Body of pancreas (tissue), 2 donors: ENCODE data around the genes DMBX1 and TAL1.

GRCh38 chr1:46489442-46490140 lies at the start of gene DMBX1:
DMBX1 (plus strand) TSS chr1:46489836.
- PRO-cap, result no peak
- RAMPAGE, long total RNA, 2 experiments, result no peak in any of the 2 experiments

DNA sequence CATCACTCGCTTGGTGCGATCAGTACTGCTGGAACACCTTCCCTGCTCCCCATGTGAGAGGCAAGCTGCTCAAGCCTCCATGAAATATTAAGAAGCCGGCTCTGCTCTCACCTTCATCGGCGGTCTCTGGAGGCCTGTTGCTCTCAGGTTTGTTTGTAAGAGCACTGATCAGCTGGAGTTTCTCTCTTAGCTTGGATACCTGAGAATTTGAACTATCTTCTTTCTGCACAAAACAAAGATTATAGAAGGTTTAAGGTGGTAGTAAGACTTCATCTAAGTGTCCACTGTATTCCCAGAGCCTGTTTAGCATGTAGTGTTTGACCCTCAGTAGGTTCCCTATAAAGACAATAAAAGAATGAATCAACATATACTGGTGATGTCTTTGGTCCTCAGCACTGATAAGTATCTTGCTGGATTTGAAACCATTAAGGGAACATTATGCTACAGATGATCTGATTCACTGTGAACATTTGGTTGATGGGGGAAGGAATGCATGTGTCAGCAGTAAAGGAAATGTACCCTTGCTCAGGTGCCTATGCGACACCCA lies 12.8 kb downstream of the TEX38 start:
- PRO-cap, result no peak
- RAMPAGE, long total RNA, 2 experiments, result no peak in any of the 2 experiments

GRCh38 chr1:46717600-46718105 lies 1.3 kb downstream of the EFCAB14 start:
- PRO-cap, result no peak
- RAMPAGE, long total RNA, 2 experiments, result no peak in any of the 2 experiments

- PRO-cap, result no peak
- RAMPAGE, long total RNA, 2 experiments, result no peak in any of the 2 experiments
Measured at GRCh38 chr1:46764428-46764894, 34.4 kb upstream of the CYP4B1 start.

DNA sequence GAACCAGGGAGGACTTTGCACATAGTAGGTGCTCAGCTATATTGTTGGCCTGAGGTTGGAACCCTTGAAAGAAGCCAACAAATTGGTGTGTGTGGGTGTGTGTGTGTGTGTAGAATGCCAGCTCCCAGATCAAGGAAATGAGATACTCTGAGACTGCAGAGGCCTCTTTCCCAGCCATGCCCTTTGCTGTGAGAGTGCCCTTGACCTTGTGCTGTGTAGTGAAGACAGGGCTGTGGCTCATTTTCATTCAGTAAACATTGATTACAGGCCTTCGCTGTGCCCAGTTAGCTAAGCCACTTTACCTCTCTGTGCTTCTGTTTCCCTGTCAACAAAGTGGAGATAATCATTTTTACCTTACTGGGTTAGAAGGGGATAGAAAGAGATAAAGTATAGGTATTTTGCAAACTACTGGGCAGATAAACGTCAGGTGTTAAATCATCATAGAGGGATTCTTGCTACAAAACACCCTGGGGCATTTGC lies 3.3 kb downstream of the CYP4B1 start:
- PRO-cap, result no peak
- RAMPAGE, long total RNA, 2 experiments, result no peak in any of the 2 experiments

DNA sequence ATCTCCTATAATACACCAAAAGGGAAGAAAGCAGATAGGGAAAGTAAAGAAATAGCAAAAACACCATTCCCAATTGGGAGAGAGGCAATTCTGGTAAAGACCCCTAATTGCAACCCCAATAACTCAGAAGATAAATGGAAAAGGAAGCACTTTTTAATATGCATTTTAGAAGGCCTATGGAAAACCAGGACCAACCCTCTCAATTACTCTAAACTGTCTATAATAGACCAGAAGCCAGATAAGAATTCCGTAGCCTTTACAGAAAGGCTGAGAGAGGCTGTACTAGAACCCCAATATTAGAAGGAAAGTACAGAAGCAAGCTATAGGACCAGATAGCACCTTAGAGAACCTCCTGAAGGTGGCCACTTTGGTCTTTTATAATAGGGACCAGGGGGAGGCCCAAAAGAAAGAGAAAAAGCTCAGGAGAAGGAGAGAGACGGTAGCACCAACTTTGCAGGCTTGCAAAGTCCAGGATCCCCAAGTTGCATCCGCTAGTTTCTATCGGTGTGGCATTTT lies 66.0 kb downstream of the CYP4A11 start:
- PRO-cap, result unidirectional peak, plus-strand start at position 432 of the sequence
- RAMPAGE, long total RNA, 2 experiments, result no peak in any of the 2 experiments

GRCh38 chr1:46986327-46986997 lies 37.0 kb upstream of the CYP4X1 start:
- PRO-cap, result no peak
- RAMPAGE, long total RNA, 2 experiments, result no peak in any of the 2 experiments

DNA sequence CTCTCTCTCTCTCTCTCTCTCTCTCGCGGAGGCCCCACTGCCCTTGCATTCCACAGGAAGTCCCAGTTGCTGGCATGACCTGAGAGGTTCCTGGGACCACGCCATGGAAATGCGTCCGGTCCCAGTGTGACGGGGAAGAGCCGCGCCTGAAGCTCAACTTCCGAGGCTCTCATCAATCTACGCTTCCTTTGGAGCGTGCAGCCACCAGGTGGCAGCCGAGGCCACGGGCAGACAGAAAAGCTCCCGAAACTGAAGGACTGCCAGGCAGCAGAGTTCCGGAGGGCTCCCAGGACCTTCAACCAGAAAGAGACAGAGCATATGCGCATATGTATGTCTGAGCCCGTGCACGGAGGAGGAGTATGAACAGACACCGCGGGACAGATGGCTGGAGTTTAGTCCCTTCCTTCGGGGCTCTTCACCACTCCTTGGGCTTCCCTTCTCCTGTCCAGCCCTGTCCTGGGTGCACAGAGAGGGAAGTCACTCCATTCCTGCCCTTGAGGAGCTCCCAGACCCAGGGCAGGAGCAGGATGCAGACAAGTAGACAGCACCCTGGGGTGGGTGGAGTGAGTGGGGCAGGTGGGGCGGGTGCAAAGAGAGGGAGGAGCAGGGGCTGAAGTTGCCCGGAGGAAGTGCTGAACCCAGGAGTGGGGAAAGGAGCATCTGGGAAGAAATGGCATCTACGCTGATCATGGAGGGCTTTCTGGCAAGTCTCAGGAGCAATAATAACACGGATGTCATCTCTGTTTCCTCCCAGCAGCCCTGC lies 10.5 kb downstream of the PDZK1IP1 start:
- PRO-cap, result no peak
- RAMPAGE, long total RNA, 2 experiments, result no peak in any of the 2 experiments

DNA sequence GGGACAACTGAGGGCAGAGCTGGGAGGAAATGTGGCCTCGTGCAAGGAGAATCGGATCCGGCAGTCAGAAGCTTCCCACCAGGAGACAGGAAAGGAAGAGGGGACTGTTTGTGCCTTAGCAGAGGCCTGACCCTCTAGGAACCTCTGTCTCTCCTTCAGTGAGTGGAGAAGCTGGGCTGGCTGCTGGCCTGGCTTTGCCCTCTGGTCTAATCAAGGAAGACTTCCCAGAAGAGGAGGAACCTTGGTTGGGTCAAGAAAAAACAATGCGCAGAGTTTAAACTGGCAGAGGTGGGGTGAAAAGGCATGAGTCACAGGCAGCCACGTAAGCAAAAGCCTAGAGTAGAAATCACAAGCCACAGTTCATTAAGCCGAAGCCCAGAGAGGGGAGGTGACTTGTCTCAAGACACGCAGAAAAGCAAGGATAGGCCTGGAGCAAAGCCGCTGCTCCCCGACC lies 8.0 kb downstream of the PDZK1IP1 start:
- PRO-cap, result no peak
- RAMPAGE, long total RNA, 2 experiments, result no peak in any of the 2 experiments

GRCh38 chr1:47187591-47188014 lies 2.2 kb downstream of the PDZK1IP1 start:
- PRO-cap, result no peak
- RAMPAGE, long total RNA, 2 experiments, result no peak in any of the 2 experiments

- PRO-cap, result no peak
- RAMPAGE, long total RNA, 2 experiments, result no peak in any of the 2 experiments
Measured at GRCh38 chr1:47188602-47189083, 1.2 kb downstream of the PDZK1IP1 start.

DNA sequence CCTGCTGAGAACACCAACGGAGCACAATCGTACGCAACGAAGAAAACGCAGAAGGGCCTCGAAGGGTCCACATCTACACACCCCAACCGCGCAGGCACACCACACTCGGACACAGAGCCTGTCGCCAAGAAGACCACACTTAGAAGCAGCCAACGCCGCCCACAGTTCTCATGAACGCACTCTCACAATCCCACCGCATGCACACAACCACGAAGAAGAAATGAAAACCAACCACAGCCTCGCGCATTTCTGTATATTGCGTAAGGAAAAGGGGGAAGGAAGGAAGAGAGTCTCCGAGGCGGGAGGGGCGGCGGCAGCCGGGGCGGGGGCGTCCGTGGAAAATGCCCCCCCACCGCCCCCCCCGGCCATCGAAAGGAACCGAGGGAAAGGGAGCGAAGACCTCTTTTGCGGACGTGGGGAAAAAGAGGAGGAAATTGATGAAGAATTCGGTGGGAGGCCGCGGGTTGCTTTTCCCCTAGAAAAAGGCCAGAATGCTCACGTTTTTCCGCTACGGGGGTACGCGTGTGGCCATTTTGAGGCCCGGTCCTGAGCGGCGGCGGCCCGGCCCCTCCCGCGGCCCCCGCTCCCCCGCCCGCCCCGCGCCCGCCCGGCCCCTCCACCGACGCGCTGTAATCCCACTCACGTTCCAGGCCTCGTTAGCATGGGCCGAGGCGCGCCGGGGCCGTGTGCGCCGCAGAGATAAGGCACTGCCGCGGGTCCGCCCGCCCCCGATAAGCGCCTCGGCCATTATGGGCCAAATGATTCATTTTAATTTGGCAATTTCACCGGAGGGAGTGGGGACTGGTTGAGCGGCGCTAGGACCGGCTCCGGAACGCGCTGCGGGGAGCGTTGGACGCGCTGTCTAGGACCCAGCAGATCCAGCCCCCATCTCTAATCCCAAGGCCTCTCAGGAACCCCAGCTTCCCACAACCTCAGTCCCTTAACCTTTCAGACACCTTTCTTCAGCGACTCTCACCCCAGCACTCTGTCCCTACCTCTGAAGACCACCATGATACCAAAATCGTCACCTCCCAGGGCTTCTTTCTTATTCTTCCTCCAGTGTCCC lies at the start of gene TAL1:
Gene TAL1 (minus strand): TSS at position 558 of the 1,066 bp plus-strand sequence.
- PRO-cap, result bidirectional peak, plus-strand start at position 371 of the sequence, minus-strand start at position 111 of the sequence
- RAMPAGE, long total RNA, 2 experiments, result no peak in any of the 2 experiments

- PRO-cap, result no peak
- RAMPAGE, long total RNA, 2 experiments, result no peak in any of the 2 experiments
Measured at GRCh38 chr1:47390608-47391051, 25.5 kb upstream of the FOXE3 start.

GRCh38 chr1:47436410-47437472 lies 1.1 kb upstream of the FOXD2 start:
- PRO-cap, result no peak
- RAMPAGE, long total RNA, 2 experiments, result no peak in any of the 2 experiments

- PRO-cap, result no peak
- RAMPAGE, long total RNA, 2 experiments, result no peak in any of the 2 experiments
Measured at GRCh38 chr1:47560136-47560813, 122.4 kb downstream of the FOXD2 start.

DNA sequence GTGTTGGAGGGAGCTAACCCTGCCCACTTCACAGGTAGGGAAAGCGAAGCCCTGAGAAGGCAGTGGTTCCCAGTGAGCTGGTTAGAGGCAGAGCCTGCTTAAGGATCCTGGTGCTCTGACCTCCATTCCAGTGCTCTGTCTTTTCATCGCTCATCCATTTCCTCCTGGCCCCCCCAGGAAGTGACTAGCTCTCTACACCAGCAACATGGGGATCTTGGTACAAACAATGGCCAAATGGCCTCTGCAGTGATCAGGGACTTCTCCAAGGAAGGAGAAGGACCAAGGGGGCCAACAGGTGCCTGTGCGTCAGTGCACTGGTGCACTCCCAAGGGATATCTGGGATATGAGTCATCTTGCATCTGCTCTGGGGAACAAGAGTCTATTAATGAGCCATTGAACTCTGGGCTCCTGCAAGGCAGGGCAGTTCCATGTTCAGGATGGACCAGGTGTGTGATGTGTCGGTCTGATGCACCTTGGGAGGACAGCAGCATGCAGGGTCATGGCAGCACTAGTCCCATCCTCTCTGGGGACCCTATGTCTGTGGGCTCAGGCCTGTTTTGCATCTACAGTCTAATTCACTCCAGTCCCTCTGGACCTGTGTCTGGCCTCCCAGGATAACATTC lies 125.4 kb downstream of the TRABD2B start:
- PRO-cap, result no peak
- RAMPAGE, long total RNA, 2 experiments, result no peak in any of the 2 experiments

GRCh38 chr1:47913126-47913717 lies 84.0 kb downstream of the TRABD2B start:
- PRO-cap, result no peak
- RAMPAGE, long total RNA, 2 experiments, result no peak in any of the 2 experiments

DNA sequence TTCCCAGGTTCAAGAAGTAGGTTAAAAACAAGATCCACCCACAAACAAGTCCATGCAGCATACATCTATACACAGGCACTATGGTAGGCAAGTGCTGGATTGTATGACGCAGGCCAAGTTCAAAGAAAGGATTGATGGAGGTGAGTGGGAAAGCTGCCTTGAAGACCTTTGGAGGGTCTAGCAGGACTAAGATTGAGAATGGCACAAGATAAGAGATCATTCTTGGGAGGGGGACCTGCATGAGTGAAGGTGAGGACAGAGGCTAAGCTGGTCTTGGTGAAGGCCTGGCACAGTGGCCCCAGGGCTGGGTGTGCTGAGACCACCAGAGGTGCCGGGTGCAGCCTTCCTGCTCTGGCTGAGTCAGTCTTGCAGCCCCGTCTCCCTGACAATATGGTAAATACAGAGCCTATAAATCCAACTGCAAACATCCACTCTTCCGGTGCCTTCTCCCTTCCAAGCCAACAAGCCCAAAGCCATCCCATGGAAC lies 70.2 kb downstream of the TRABD2B start:
- PRO-cap, result unidirectional peak, minus-strand start at position 236 of the sequence
- RAMPAGE, long total RNA, 2 experiments, result no peak in any of the 2 experiments

GRCh38 chr1:48049715-48050256 lies 52.6 kb upstream of the TRABD2B start:
- PRO-cap, result no peak
- RAMPAGE, long total RNA, 2 experiments, result no peak in any of the 2 experiments

GRCh38 chr1:48077873-48078304 lies 80.7 kb upstream of the TRABD2B start:
- PRO-cap, result no peak
- RAMPAGE, long total RNA, 2 experiments, result no peak in any of the 2 experiments